ENCODE results near the gene TPMT.

GRCh38 chr6:16228792-16229690 lies 9.3 kb upstream of the GMPR start:
- RRBS = no CpG with 5 or more reads among the region's 19 CpGs

- RRBS = no CpG with 5 or more reads among the region's 3 CpGs
Observed at GRCh38 chr6:16304948-16305357, 66.6 kb downstream of the GMPR start.

GRCh38 chr6:16439185-16439649 lies 200.8 kb downstream of the GMPR start:
- RRBS = no CpG with 5 or more reads among the region's 9 CpGs

GRCh38 chr6:16476787-16477637 lies 238.6 kb downstream of the GMPR start:
- RRBS = no CpG with 5 or more reads among the region's 9 CpGs

DNA sequence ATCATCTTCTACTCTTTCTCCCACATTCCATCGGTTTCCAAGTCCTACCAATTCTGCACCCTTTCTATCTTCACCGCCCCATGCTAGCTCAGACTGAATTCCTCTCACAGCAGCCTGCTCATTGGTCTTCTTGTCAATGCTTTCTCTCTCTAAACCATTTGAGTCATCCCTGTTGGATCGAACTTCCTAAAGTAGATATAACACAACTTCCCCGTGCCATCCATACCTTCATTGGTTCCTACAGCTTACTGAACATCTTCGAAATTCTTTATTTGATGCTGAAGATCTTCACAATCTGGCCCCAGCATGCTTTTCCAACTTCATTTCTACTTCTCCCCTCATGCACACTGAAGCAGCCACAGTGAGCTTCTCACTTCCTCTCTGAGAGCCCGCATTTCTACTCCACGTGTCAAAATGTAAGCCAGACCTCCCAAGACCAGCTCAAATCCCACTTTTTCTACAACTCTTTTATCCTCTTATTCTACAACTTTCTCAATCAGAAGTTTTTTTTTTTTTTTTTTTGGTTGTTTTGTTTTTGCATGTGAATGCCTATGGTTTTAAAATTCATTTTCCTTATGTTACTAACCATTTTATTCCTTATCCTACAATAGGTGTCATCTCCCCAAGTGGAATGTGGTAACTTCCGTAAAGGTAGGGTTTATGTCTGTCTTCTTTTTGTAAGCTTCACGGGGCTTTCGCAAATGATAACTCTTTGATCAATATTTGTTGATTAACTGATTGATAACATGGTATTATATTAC lies 254.7 kb downstream of the GMPR start:
- RRBS = no CpG with 5 or more reads among the region's 10 CpGs

GRCh38 chr6:16697583-16698337 lies 63.5 kb downstream of the ATXN1 start:
- RRBS = 56% methylated on average over 1 of the region's 7 CpGs

DNA sequence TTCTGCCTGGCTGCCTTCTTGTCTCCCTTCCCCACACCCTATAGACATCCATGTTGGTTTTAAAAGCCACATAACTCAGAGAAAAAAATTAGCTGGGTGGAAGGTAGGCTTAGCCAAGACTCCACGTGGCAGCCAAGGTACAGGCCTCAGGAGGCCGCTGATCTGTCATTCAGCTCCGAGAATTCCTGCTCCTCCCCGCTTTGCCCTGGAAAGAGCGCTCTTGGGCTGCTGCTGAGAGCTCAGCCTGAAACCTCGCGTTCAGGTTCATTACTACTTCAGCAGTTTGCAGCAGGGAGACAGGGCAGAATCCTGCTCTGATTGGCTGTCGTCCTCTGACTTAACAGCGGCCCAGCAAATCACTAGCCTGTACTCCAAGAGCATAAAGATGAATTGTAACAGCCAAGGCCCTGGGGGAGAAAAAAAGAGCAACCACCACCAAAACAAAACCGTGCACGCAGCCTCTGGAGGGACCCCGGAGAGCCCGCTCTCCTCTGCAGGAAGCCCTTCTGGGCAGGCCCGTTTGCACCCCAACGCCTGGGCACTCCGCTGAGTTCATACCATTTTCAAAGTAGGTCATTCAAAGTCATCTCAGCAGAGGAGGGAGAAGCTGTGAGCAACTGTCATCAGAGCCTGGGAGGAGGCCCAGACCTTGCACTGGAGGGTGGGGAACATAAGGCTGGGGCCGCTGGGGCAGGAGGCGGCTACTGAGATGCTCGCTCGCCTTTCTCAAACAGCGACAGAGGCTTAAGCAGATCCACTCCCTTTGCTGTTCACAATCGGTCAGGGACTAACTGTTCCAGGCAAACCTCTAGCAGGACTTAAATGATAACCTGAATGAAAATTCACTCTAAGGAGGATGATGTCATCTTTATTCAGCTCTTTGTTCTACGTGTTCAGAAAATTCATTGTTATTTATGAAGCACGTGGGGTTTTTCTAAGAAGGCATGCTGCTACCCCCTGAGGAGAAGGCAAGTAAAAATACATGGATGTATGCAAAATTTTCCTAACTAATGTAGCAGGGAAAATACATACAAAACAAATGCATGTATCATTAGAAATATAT lies 42.3 kb upstream of the ATXN1 start:
- RRBS = no CpG with 5 or more reads among the region's 24 CpGs

GRCh38 chr6:16986134-16986490 lies 115.7 kb upstream of the STMND1 start:
- RRBS = no CpG with 5 or more reads among the region's 3 CpGs

- RRBS = no CpG with 5 or more reads among the region's 3 CpGs
Observed at GRCh38 chr6:17276755-17277228, 4.4 kb upstream of the RBM24 start.

GRCh38 chr6:17418727-17419153 lies 25.3 kb downstream of the CAP2 start:
- RRBS = no CpG with 5 or more reads among the region's 4 CpGs

DNA sequence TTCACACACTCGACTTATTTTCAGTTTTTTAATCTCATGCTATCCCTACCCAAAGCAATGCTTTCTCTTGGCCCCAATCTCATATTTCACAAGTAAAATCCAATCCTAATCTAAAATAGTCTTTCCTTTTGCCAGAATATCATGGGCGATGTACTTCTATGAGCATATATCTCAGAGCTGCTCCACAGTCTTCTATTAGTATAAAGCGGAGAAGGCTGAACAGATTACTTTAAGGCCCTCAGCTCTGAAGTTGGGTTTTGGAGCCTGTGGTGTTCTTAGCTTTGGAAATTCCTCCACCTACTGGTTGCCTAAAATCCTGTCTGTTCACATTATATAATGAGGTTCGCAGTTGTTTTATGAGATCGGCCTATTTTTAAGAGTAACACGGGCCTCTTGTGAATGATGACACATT lies 16.0 kb upstream of the FAM8A1 start:
- RRBS = no CpG with 5 or more reads among the region's 6 CpGs

DNA sequence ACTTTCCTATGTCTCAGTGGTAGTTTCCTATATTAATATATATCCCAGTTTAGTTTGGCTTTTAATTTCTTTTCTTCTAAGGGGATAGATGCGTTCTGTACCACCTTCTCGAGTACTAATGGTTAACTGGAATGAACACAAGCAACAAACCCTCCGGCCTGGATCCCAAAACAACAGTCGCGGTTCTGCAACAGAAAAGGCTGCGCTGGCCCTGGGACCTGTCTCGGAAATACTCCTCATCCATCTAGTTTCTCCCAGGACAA lies 353 bp upstream of the FAM8A1 start:
- RRBS = no CpG with 5 or more reads among the region's 7 CpGs

DNA sequence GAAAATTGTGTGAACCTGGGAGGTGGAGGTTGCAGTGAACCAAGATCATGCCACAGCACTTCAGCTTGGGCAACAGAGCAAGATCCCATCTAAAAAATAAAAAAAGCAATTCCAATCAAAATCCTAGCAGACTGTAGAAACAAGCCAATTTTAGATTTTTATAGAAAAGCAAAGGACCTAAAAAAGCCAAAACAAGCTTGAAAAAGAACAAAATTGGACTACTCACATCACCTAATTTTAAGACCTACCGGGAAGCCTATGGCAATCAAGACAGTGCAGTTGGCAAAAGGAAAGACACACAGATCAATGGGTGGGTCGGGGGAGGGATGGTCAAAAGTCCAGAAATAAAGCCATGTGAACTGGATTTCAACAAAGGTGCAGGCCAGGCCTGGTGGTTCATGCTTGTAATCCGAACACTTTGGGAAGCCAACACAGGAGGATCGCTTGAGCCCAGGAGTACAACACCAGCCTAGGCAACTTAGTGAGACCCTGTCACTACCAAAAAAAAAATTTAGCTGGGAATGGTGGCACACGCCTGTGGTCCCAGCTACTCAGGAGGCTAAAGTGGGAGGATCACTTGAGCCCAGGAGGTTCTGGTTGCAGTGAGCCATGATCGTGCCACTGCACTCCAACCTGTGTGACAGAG lies 34.7 kb downstream of the NUP153 start:
- RRBS = no CpG with 5 or more reads among the region's 6 CpGs

- RRBS = no CpG with 5 or more reads among the region's 11 CpGs
Observed at GRCh38 chr6:17808585-17809341, 102.0 kb upstream of the NUP153 start.

GRCh38 chr6:17830980-17831471 lies 124.3 kb upstream of the NUP153 start:
- RRBS = no CpG with 5 or more reads among the region's 6 CpGs

DNA sequence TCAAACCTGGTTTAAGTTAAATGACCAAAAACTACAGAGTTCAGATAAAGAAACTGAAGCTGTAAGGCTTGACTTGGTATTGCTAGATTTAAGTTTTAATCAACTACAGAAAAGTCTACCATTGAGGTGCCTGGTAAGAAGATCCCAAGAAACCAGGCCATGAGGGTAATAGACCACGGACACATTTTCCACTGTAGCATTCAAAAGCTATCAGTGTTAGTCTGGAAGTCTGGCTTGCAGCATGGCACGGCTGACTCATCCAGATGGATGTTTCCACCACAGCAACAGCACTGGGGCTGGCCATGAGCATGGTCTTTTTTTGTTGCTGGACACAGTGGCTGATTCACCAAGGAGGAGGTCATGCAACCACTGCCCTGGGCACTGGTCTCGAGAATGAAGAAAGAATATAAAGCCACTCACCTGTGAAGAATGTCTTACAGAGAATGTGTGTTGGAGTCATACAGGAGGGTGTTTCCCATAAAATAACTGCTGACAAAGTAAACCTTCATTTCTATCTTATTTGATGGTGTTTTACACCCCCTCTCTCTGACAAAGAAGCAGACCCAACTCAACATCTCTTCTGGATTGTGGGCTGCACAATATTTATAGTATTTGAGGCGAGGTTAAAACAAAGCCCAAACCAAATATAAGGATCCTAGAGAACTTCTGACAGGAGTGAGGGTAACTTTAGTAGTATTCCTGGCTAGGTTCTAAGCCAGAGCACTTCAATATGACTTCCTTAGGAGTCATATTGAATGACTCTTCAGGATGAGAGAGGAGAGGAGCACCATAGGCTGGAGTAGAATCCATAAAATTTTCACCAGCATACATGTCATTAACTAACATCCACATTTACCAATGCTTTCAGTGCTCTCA lies 121.6 kb downstream of the KIF13A start:
- RRBS = no CpG with 5 or more reads among the region's 4 CpGs

- RRBS = no CpG with 5 or more reads among the region's 41 CpGs
Observed at GRCh38 chr6:18154775-18155231, at the start of gene TPMT. Gene TPMT, minus strand, starts transcription at chr6:18155077.

GRCh38 chr6:18209730-18210359 lies 54.5 kb downstream of the DEK start:
- RRBS = no CpG with 5 or more reads among the region's 9 CpGs

- RRBS = no CpG with 5 or more reads among the region's 8 CpGs
Observed at GRCh38 chr6:18219404-18220100, 44.8 kb downstream of the DEK start.

DNA sequence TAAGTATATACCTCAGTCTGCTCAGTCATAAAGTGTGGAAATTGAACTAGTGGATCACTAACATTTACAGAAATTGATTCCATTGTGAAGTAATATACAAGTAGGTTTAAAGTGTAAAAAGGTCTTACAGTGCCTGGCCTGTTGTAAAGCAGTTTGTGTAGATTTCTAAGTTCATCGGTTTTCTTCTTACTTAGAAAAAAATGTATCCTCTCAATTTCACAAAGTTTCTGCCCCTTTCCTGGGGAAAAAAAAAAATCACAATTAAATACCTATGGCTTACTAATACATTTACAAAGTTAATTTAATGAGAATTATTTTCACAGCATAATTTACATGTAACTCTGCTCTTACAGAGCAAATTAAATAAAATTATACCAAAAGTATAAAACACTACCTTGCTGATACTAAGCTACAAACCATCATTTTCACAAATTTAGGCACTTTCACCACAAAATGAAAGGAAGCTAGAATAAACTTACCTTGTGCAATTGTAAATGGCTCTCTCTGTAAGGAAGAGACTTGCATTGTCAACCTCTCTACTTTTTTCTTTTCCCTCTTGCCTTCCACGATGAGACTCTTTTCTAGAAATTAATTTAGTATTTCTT lies 6.4 kb downstream of the DEK start:
- RRBS = no CpG with 5 or more reads among the region's 2 CpGs